ENCODE measurements around a stretch of chr13.

DNA sequence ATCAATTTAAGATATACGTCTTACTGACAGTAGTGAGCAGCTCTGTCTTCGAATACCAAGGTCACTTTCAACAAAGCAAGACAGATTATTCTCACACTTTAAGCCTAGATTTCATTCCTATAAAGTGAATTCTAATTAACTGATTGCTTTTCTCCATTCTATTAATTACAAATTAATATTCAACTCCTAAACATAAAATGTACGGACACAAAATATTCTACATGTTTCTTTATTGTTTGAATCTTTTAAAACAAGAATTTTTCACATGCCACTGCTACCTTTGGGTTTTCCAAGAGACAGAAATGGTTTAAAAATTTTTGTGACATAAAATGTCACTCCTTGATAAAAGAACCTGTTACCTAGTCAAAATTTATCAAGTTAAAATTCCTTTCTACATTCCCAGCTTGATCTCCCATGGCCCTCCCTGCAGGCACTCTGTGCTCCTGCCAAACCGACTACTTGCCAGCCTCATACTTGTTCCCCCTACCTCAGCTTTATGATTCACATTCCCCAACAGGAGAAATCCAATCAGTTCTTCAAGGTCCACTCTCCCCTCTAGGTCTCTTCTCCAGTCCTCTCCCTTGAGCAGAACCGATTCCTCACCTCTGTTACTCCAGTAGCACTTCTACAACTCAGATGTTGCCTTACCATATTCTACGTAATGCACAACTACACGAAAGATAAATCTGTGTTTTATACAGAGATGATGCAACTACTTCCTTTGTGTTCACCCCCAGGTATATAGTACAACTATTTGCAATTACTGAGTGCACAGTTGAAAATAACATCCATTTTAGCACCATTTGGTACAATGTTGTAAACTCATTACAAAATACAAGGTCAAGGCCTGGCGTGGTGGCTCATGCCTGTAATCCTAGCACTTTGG, 3.2 kb upstream of the WBP4 start:
- RRBS, result no CpG with 5 or more reads among the region's 8 CpGs

- RRBS, result 1% methylated on average over 30 of the region's 71 CpGs
Observed at GRCh38 chr13:41059622-41060744, 1.3 kb upstream of the WBP4 start.

- RRBS, result under 1% methylated on average over 13 of the region's 62 CpGs
Observed at GRCh38 chr13:41060745-41061446, 413 bp upstream of the WBP4 start.

DNA sequence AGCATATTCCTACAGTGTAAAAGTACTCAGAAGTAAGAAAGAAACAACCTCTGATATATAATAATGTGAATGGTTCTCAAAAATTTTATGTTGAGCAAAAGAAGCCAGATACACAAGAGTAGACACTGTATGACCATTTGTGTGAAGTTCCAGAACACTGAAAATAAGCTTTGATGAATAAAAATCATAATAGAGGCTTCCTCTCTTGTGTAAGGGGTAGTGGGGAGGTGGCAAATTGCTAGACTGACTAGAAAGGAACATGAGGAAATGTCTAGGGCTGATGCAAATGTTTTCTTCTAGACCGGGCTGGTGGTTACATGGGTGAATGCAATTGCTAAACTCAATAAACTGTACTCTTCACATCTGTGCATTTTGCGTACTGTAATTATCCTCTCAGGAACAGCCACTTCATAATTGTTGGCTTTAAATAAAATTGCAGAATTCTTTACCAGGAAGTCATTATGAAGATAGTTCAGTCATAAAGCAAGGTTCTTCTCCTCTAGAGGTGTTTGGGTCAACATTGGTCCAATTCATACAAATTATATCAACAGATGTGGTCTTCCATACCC, 5.1 kb upstream of the KBTBD7 start:
- RRBS, result no CpG with 5 or more reads among the region's 2 CpGs

DNA sequence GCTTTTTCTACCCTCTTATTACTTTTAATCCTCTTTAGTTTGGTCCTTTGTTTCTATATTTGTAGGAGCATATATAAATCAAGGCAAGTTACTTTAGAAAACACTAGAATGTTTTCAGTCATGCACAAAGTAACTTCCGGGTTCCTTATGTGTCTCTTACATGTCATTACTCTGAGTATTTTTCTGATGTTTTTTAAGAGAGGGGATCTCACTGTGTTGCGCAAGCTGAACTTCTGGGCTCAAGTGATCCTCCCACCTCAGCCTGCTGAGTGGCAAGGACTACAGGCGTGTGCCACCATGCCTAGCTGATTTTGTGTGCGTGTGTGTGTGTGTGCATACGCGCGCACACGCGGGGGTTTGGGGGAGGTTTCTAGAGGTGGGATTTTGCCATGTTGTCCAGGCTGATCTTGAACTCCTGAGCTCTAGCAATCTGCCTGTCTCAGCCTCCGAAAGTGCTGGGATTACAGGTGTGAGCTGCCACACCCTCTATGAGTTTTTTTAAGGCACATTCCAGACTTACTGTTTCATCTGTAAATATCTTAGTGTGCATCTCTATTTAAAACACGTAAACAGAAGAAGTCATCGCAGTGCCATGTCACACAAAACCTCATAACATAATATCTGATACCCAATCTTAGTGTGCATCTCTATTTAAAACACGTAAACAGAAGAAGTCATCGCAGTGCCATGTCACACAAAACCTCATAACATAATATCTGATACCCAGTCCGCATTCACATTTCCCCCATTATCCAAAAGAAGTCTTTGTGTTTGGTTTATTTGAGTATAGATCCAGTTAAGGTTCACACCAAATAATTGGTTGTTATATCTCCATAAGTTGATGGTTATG, 45.0 kb downstream of the NAA16 start:
- RRBS, result no CpG with 5 or more reads among the region's 15 CpGs

DNA sequence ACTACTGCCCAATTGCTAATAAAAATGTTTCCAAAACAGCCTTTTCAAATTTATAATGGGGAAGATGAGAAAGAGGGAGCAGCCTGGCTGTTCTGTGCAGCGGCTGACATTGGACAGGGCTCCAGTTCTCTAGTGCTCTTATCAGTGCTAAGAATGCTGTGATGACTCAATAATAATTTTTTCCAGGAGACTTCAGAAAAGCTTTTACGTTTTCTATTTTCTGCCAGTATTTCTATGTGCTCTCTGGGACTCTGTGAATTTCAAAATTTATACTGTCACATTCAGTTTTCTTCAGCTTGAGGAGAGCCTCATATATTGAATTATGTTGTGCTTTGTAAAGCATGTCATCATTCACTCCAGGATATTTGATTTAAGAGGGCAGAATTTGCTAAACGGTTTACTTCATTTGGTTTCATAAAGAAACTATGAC, 209.6 kb downstream of the VWA8 start:
- RRBS, result no CpG with 5 or more reads among the region's 3 CpGs

DNA sequence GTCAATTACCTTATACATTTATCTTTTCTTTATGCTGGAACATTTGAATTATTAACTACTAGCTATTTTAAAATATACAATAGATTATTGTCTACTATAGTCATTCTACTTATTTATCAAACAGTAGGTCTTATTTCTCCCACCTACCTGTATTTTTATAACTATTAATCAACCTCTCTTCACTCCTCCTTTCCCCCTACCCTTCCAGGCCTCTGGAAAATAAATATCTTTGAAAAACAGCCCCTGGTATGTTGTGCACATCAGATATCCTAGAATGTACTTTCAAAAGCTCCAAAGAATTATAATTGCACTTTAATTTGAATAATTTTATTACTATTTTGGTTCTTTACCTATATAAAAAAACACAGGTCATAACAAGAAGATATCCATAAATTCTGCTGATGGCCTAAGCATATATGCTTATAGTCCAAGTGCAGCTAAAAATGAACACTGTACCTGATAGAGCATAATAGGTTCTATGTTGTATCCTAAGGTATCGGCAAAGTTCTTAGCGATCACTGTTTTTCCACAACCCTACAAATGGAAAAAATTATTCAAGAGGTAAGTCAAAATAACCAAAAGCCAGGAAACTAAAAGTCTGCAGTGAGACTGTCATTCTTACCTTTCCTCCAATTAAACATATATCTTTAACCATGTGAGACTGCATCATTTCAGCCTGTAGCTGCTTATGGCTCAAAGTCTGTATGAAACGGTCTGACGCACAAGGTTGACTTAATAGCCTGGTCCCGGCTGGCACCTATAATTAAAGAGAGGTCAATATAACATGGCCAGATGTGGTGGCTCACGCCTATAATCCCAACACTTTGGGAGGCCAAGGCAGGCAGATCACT, 95.4 kb downstream of the VWA8 start:
- RRBS, result no CpG with 5 or more reads among the region's 6 CpGs

DNA sequence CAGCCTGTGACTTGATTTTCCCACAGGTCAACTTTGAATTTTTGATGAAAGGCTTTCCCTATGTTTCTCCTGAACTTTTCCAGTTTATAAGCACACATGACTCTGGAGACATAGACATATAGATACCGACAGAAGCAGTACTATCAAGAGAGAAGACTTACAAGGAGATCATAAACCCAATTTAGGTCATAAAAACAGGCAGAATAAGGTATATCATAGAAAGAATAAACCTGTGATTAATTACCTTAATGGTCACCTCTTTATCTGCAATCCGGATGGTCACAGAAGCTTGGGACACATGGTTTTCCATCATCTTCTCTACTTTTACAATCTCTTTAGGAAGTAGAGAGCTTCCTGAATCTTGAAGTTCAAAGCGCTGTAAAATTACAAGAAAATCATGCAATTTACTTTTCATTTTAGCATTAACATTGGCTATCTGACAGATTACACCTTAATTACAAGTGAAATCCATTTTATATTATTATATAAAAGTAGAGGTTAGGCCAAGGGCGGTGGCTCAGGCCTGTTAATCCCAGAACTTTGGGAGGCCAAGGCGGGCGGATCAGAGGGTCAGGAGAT, 92.7 kb downstream of the VWA8 start:
- RRBS, result no CpG with 5 or more reads among the region's 6 CpGs

- RRBS, result no CpG with 5 or more reads among the region's 2 CpGs
Observed at GRCh38 chr13:42275084-42275523, 3.2 kb downstream of the AKAP11 start.

DNA sequence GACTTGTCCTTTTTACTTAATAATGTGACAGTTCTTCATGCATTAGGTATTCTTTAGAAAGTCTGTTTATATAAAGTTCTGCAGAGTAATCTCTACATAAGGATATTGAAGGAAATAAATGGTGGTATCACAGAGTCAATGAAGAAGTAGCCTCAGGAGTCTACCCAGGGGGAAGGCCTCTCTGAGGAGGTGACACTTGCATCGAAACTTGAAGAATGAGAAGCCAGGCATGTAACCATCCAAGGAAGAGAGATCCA, 22.9 kb downstream of the AKAP11 start:
- RRBS, result no CpG with 5 or more reads among the region's 1 CpG

GRCh38 chr13:42313345-42314032, 41.5 kb downstream of the AKAP11 start:
- RRBS, result no CpG with 5 or more reads among the region's 1 CpG

DNA sequence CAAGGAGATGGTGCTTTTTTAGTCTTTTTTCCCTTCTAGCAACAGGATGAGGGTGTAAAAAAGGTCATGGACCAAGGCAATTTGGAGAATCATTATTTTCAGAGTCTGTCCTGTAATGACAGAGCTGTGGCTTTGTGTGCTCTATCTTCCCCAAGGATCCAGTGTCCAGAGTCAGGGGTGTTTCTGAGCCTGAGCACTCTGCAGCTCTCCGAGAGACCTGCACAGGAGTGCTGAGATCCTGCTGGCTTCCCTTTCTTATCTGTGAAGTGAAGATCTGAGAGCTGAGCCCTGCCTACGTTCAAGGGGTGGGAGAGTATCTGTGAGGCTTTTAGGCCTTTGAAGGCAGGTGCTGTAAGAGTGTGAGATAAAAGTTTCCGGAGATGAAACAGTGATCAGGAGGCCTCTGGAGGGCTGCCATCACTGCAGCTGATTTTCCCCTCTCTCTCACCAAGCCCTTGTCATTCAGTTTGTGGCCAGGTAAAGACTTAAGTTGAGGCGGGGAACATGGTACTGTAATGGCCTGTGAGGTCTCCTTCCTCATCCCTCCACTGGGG, 83.1 kb downstream of the AKAP11 start:
- RRBS, result no CpG with 5 or more reads among the region's 4 CpGs

GRCh38 chr13:42406280-42406758, 134.4 kb downstream of the AKAP11 start:
- RRBS, result no CpG with 5 or more reads among the region's 7 CpGs

DNA sequence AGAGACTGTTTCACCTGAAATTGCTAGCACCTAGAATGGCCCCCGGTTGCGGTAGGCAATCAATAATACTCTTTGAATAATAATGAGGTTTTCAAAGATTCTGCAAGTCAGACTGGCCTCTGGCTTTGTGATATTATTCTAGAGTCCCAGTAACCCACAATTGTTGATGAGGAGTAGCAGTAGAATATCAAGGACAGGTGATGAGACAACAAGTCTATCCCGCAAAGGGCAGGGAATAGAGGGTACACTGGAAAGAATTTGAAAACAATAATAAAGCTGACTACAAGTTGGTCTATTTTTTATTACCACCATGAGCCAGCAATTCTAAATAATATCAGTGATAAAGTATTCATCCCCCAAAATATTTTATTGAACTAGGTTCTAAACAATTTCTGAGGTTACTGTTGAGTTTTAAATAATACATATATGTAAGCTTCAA, 9.4 kb downstream of the FAM216B start:
- RRBS, result no CpG with 5 or more reads among the region's 3 CpGs

DNA sequence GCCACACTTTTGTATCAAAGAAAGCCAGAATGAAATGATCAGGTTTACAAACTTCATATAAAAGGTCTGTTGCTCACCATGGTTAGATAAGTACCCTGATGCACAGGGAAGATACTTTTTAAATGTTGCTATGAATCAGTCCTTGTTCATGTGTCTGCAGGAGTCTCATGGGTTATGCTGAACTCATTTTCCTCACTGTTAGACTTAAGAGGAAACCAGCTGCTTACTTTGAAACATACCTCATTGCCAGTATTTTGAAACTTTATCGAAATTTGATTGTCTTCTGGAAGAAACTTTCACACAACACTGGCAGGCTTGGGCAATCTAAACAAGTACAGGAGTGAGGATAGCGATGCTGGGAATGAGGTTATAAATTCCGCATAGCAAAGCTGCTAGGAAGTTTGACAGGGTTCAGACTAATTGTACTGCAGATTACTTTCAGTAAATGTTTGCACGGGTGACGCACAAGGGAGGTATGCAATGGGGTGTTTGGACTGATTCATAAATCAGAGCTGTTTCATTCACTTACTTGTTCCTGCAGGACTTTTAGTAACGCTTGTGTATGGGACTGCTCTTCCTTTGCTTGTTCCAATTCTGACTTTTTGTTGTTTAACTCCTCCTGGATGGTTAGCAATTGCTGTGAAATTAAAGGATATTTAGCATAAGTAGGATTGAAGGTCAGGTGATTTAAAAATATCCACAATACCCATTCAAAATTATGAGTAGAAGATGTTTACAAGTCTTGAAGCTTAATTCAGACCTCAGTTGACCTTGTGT, 245.7 kb downstream of the DNAJC15 start:
- RRBS, result no CpG with 5 or more reads among the region's 6 CpGs

DNA sequence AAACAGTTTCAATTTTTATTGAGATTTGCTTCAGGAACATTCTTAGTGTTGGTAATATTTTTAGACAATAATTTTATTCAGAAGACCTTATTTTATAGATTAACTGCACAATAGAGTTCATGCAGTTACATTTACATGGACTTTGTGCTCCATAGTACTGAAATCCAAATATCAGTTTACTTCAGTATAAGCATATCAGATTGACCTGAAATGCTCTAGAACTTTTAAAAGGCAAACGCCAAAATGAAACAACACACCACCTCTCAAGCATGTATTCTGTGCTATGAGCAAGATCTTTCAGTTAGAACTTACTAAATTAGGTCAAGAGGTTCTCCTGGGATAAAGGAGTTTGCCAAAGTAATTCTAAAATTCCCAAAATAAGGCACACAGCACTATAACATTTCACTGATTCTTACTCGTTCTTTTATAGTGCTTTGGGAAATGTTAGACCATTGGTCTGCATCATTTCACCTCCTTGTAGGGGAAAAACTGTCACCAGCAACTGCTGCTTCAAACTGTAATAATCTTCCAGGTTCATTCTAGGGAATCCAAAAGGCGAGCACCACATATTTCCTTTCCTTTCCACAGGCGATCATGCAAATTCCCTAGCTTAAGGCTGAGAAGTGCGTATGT, 275.4 kb downstream of the ENOX1 start:
- RRBS, result no CpG with 5 or more reads among the region's 5 CpGs

- RRBS, result no CpG with 5 or more reads among the region's 5 CpGs
Observed at GRCh38 chr13:44108206-44109125, 52.6 kb downstream of the SMIM2 start.

DNA sequence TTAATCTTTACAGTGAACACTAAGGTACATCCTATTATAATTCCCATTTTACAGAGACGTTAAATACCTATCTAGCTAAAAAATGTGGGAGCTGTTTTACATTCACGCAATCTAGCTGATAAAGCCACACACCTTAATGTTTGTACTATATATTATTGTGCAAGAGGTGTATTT, 18.2 kb downstream of the SMIM2 start:
- RRBS, result no CpG with 5 or more reads among the region's 2 CpGs

- RRBS, result no CpG with 5 or more reads among the region's 6 CpGs
Observed at GRCh38 chr13:44155585-44155998, 5.5 kb downstream of the SMIM2 start.

DNA sequence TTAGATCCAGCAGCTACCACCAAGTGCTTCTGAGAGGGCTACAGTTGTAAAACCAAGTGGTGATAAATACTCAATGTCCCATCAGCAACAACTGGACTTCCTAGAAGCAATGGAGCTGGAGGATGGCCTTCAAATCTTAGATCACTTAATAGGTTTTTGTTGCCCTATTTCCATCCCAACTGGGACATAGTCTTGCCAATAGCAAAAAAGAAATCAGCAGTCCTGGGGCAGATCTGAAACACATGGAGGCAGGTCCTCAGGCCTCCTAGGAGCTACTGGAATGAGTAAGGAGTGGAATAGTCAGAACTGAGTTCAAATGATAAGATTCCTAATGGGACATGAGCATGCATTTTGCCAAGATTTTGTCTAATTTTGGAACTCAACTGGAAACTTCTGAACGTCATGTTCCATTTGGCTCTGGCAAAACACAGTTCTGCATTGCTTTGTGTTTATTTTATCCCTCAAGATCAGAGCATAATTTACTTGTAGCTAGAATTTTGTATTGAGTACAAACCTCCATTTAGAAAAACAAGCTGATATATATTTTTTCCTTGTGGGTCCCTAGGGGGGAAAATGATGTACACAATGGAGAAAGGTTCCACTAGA, 63.3 kb upstream of the SMIM2 start:
- RRBS, result no CpG with 5 or more reads among the region's 1 CpG